Colonic mucosa (tissue), 1 donor: ENCODE measurements around a stretch of chr1.

- PRO-cap, result no peak
Observed at GRCh38 chr1:221716753-221717130, 25.1 kb downstream of the DUSP10 start.

GRCh38 chr1:221965837-221966392 lies 224.0 kb upstream of the DUSP10 start:
- PRO-cap, result no peak

DNA sequence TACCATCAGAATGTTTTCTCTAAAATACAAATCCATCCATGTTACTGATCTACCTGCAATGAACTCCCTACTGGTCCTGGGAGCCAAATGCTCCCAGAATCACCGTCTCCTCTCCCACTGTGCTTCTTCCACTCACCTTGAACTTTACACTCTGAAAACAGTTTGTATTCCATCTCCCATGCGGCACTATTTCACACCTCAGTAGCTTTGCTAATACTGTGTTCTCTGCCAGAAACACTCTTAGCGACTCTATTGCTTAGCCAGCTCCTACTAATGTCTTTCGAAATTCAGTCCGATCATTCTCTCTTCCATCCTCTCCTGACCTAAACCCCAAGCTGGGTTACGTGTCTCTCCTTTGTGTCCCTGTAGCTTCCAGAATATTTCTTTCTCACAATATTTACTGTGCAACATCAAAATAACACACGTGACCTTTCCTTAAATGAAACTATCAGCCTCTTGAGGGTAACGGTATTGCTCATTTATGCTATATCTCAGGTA lies 284.4 kb upstream of the DUSP10 start:
- PRO-cap, result no peak

GRCh38 chr1:222639704-222640082 lies 21.8 kb downstream of the MIA3 start:
- PRO-cap, result no peak

GRCh38 chr1:222643316-222643547 lies 25.3 kb downstream of the MIA3 start:
- PRO-cap, result no peak

DNA sequence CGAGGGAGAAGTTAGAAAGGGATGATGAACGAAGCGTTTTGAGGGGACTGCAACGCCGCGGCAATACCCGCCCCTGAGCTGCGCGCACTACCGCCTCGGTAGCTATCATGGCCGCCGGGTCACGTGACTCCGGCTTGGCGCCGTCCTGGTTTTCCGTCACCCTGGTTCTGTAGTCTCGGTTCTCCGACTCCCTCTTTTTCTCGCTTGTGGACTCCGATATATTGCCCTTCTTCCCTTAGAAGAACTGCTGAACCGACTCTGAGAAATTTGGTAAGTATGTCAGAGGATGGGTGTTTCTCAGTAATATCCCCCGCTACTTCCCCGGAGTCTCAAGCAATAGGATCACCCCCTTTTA lies 286 bp downstream of the BROX start:
- PRO-cap, result no peak

DNA sequence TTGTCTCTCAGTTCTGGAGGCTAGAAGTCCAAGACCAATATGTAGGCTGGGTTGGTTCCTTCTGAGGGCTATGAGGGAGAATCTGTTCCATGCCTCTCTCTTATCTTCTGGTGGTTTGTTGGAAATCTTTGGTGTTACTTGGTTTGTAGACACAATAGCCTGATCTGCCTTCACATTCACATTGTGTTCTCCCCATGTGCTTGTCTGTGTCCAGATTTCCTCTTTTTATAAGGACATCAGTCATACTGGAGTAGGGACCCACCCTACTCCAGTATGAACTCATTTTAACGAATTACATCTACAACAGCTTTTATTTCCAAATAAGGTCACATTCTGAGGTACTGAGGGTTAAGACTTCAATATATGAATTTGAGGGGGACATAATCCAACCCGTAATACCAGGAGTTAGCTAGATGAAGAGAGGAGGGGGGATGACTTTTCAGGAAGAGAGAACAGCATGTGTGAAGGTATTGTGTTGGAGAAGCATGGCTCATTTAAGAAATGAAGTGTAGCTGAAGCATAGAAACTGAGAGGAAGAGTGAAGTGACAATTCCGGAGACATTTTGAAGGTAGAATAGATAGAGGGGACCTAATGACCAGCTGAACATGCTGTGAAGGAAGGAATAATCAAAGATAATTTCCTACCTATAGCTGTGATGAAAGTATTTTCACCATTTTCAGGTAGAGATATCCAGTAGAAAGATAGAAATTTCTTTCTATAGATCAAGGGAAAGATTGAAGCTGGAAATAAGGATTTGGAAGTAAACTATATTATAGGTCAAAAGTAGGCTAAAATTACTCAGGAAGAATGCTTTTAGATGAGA lies 76.1 kb downstream of the DISP1 start:
- PRO-cap, result no peak

DNA sequence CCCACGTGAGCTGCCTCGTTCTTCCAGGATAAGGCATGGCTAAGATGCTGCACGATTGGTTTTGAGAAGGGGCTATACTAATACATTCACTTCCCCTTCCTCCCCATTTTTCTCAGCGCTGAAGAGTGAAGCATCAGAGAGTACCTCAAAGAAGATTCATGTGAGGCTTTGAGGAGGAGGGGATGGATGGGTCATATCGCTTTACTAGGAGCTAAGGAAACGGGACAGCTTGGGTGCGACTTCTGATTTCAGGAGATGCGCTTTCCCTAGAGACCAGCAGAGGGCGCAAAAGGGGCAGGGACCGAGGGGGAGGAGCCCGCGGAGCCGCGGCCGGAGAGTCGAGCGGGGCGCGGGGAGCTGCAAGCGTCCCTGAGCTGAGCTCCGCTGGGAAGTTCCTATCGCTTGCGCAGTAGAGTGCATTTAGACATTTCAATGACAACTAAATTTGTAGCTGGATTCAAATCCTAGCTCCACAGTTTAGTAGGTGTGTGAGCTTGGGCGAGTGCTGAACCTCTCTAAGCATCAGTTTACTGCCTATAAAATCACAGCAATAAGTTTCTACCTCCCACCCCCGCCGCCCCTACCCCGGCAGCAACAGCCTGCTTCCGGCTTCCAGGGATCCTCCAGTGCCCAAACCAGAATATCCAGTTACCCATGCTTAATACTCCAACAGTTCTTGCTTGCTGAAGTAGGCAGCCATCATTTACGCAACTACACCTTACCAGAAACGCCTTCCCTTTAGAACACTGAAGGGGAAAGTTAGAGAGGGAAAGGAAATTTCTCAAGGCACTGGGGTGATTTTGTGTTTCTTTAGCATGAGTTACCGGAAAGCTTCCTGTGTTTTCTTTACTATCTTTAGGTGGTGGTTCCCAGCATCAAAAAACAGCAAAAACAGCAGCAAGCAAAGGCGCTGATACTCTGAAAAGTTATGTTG lies 9.2 kb downstream of the TLR5 start:
- PRO-cap, result unidirectional peak, plus-strand start at position 341 of the sequence; unidirectional peak, plus-strand start at position 362 of the sequence

- PRO-cap, result no peak
Observed at GRCh38 chr1:223143699-223144314, 759 bp upstream of the TLR5 start.

- PRO-cap, result bidirectional peak, plus-strand start at chr1:223178057, minus-strand start at chr1:223177936
Observed at GRCh38 chr1:223177736-223178357, 34.8 kb upstream of the TLR5 start.

- PRO-cap, result no peak
Observed at GRCh38 chr1:223250229-223250825, 107.3 kb upstream of the TLR5 start.

- PRO-cap, result unidirectional peak, minus-strand start at chr1:223714076
Observed at GRCh38 chr1:223713909-223714247, 1.5 kb downstream of the CAPN2 start.

GRCh38 chr1:223716032-223717160 lies 4.1 kb downstream of the CAPN2 start:
- PRO-cap, result no peak

DNA sequence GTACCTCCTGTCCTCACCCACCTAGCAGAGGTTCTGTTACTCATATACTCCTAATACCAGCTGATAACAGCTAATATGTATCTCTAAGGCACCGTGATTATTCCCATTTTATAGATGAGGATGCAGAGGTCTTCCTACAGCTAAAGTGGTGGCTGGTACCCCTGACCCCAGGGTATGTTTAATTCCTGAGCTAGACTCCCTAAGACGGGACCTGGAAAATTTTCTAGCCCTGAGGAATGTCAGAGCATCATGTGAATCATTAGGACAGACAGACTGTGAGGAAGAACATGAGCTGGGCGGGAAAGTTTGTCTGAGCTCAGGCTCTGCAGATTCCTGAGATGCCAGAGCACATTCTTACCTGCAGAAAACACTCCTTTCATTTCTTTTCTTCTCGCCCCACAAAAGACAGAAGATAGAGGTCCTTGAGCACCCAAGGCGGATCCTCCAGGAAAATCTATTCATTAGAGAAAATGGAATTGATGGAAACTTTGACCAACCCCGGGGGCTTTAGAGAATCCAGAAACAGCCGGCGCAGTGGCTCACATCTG lies 6.5 kb downstream of the CAPN2 start:
- PRO-cap, result no peak

- PRO-cap, result no peak
Observed at GRCh38 chr1:223804067-223804606, 41.6 kb downstream of the TP53BP2 start.

- PRO-cap, result no peak
Observed at GRCh38 chr1:223844503-223845201, 1.1 kb downstream of the TP53BP2 start.

DNA sequence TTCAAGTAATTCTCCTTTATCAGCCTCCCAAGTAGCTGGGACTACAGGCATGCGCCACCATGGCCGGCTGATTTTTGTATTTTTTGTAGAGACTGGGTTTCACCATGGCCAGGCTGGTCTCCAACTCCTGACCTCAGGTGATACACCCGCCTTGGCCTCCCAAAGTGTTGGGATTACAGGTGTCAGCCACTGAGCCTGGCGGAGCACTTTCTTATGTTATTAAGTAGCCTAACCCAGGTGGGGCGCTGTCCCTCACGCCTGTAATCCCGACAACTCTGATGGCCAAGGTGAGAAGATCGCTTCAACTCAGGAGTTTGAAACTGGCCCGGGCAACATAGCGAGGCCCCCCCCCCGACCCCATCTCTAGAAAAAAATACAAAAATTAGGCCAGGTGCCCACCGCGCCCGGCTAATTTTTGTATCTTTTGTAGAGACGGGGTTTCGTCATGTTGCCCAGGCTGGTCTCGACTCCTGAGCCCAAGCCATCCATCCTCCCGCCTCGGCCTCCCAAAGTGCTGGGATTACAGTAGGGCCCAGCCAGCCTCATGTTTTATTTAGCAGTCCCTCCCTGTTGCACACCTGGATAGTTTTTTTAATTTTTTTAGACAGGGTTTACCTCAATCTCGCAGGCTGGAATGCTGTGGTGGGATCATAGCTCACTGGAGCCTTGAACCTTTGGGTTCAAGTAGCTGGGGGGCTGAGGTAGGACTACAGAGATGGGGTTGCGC lies 122.1 kb upstream of the FBXO28 start:
- PRO-cap, result no peak

GRCh38 chr1:224379999-224380645 lies 23.4 kb downstream of the CNIH4 start:
- PRO-cap, result no peak

DNA sequence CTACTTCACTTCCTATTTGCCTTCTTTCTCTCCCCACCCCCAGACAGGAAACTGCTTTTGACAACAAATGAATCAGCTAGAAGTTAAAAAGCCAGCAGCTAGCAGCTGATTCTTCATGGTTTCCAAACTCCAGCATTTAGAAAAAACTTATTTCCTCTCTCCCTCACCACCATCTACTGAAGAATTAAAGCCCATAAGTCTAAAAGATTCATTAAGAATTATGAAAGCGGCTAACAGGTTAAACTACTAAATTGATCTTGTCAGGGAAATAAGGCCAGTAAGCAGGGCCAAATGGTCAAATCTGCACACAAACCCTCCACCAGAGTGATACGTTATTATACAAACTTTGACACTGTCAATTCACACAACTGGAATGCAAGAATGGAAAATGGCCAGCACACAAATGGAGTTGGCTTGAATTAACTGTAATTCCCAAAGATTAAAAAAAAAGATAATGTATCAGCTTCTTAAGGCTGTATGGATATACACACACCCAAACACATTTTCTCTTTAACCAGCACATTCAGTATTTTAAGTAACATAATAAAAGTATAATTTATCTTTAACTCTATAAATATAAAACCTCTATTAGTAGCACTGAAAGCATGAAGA lies 3.9 kb downstream of the WDR26 start:
- PRO-cap, result unidirectional peak, plus-strand start at position 86 of the sequence

DNA sequence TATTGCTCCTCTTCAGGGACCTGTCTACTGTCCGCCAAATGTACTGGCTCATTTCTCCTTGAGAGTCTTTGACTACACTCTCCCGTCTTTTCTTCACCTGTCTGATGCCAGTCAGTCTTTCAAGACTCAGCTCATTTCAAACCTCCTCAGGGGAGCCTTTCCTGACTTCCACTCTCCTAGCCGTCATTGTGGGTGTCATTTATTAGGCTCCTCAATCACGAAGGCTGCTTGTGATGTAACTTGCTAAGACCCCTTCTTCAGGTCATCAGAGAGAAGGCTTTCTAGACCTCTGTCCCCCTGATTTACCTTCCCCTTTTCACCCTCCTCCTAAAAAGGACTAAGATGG lies 2.2 kb upstream of the WDR26 start:
- PRO-cap, result no peak